Parietal lobe (tissue), 2 donors: ENCODE results near the genes SUGP1, ZNF506 and ZNF682.

GRCh38 chr19:19051582-19052323 lies 12.0 kb upstream of the SLC25A42 start:
- RAMPAGE, long total RNA = no peak

DNA sequence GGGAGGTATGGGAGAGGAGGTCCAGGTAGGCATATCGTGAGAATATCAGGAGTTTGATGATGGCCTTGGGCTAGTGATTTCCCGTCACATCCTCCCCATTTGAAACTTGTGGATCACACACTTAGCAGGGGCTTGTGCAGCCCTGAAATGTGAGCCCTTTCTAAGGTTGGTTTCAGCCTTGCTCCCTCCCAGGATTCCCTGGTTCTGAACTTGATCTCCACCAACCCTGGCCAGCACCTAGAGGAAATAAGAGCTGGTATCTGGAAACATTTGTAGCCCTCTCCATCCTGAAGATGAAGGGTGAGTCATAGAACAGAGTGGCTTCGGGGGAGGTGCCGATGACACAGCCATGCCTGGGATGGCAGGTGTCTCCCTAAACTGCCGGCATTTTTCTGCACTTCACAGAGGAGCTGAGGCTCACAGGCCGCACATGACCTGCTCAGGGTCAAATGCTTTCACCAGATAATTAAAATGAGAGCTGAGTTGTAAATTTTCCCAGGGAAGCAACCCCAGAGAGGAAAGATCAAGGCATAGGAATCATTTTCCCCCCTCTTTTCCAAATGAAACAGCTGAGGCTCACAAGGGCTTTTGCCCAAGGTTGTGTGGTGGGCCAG lies 1.4 kb upstream of the SLC25A42 start:
- RAMPAGE, long total RNA = no peak

DNA sequence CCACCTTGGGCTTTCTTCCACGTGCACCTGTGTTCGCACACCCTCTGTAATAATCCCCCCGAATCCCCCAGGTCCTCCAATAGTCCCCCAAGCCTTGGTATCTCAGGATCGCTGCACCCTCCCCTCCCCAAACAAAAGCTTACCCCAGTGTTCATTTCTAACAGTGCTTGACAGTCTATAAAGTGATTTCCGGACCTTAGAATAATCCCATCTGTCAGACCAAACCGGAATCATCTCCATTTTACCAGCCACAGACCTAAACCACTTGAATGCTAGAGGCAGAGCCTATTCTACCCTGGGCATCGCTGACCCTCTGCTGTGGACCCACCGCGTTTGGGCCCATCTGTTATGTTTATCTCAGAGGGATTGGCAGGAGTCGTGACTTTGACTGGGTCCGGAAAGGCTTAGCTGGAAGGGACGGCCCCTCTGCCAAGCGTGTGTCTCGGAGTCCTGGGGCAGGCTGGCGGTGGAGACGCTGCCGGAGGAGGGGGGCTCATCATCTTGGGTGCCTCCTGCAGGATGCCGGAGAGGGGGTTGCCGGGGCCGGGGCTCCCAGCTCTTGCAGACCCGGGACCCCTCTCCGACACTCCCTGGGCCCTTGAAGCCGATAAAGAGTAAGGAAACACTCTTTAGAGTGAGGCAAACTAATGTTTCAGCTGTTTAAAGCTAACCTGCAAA lies 1.1 kb downstream of the SLC25A42 start:
- RAMPAGE, long total RNA = no peak

DNA sequence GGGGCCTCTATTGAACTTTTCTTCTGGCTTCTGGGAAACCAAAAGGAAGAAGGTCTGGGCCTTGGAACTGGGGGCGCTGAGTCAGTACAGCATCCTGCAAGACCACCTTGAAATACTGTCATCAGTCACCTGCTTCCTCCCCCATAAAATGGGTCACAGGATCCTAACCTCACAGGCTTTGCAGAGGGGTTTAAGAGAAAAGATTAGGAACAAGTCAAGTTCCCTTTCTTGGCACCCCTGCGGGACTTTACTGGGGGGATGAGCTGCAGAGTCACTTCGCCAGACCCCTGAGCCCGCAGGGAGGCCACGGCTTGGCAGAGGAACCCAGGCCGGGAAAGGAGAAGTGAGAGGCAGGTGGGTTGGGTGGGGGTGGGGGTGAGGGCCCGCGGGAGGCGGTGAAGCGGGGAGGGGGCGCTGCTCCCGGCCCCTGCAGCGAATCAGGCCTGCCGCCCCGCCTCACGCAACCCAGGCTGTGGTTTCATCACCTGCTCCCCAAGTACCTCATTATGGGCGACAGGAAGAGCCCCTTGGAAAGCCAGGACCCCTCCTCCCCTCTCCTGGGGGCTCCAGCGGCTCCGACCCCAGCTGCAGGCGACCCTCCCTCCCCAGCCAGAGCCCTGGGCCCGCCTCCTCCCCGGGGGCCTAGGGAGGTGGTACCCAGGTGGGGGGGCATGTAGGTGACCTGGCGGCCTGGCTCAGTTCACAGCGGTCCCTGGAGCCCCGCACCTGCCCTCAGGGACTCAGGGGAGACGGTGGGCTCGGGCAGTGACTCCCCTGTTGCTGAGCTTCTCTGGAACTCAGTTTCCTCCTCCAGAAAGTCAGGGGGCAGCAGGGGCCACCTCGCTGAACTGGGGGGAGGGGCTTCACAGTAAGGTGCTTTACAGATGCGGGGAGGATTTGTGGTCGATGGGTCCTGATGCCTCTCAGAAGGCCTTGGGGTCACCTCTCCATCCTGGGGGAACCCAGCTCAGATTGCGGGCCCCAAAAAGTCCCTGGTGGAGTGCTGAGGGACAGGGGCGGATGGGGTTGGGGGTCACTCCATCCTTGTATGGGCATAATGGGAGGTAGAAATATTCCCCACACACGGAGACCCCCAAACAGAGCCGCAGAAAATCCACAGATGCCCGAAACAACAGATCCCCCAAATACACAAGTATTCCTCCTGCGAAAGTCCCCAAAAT lies 9.4 kb downstream of the MEF2B start:
- RAMPAGE, long total RNA = no peak

GRCh38 chr19:19193781-19194259 lies 1.8 kb downstream of the RFXANK start:
- RAMPAGE, long total RNA = no peak

GRCh38 chr19:19319818-19320286 lies 457 bp downstream of the SUGP1 start:
- RAMPAGE, long total RNA = no peak

DNA sequence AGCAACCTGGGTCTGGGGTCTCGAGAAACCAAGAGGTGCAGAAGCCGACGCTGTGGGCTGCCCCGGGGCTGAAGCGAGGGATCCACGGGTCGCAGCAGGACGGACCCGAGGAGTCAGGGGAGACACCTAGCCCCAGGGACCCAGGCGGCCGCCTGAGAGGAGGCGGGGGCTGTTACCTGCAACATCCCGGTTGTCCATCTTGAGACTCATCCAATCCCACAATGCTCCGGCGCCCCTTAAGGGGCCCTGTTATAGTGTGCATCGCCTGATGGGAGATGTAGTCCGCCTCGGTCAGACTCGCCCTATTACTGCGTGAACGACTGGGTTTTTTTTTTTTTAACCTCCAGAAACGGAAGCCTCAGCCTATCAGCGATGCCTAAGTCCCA lies at the start of gene SUGP1:
SUGP1 (minus strand) TSS at position 223 of the 386 bp plus-strand sequence.
- RAMPAGE, long total RNA = no peak

GRCh38 chr19:19460071-19460751 lies 54.7 kb downstream of the GATAD2A start:
- RAMPAGE, long total RNA = no peak

DNA sequence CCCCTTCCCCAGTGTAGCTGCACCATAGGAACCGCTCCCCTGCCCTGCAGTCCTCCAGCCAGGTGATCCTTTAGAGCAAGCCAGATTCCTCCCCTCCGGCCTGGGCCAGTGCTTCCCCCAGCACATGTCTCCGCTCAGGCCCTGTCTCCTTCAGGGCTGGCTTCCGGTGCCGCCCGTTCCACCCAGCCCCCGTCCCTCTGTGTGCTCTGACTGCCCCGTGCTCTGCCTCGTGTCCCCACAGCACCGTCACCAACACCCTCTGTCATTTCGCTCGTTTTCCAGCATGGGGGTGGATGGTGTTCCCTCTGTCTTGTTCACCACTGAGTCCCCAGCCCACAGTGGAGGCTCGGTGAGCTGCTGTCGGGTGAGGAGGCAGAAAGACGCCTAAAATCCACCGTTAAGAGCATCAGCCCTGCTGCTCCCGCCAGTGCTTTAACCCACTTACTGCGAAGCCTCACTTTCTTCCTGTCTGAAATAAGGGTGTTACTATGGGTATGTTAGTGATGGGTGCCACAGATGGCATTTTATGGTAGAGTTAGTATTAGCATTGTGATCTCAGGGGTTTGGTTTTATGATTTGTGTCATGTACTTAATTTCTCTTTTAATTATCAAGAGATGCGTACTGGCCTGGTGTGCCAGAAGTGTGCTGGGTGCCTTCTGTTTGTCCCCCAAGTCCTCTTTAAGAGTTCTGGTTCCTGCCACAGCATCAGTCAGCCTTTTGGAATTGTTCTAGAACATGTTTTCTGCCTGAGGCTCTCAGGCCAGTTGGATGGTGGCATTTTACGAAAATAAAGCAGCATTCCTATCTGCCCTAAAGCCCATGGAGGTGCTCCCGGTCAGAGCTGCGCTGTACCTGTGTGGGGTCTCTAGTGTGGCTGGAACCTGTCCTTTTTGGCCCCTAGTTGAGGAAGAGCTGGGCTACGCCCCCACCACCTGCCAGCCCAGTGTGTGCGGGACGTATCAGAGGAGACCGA lies 54.3 kb downstream of the TSSK6 start:
- RAMPAGE, long total RNA = no peak

GRCh38 chr19:19490203-19490871 lies 25.0 kb downstream of the TSSK6 start:
- RAMPAGE, long total RNA = no peak

- RAMPAGE, long total RNA = no peak
These were observed 23.2 kb downstream of the TSSK6 start for GRCh38 chr19:19492105-19492653.

DNA sequence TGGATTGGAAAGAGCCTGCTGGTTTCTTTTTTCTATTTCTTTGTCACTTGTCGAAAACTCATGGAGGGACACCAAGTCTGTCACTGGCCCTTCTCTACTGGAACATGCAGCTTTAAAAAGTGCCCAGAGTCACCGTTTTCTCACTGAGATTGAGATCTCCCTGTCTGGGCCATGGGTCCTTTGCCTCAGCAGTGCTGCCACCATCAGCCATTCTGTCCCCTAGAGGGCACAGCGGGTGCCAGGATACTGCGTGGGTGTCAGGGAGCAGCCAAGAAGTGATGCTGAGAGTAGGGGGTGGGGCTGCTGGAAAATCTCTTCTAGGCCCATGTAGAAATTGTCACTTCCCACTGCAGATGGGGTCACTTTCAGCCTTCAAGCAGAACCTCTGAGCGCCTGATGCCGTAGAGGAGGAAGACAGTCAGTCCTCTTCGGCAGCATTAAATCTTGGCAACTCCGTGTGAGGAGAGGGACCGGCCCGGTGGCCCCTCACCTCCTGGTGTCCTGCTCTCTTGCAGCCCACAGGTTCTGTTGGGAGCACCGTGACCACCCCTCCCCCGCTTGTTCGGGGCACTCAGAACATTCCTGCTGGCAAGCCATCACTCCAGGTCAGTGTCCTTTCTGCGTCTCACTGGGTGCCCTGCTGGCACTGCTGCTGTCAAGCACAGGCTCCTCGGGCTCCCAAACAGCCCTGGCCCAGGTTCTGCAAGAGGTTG lies 21.4 kb downstream of the TSSK6 start:
- RAMPAGE, long total RNA = no peak

DNA sequence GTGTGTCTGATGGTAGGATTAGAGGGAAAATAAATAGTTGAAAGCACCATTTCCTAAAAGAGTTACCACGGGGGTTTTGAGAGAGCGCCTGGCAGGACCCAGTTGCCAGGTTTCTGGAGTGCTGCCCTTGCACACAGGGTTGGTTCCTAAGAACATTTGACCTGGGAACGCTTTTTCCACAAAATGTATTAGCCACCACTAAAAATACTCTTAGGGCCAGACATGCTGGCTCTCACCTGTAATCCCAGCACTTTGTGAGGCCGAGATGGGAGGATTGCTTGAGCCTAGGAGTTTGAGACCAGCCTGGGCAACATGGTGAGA lies 11.7 kb downstream of the TSSK6 start:
- RAMPAGE, long total RNA = no peak

DNA sequence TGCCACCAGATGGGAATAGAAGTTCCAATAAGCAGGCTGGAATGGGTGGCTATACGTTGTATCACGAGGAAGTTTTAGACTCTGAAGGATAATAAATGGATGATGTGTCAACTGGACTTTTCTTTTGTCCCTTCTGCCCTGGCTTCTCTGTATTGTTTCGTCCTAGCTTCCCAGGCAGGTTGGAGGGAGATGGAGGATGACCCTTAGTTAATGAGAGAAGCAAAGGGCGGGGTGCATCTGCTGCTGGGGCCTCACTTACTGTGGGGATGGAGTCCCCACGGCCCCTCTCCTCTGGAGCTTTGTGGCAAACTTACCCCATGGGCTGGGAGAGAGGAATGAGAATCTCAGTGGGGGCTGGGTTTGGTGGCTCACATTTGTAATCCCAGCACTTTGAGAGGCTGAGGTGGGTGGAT lies 6.5 kb downstream of the TSSK6 start:
- RAMPAGE, long total RNA = no peak

GRCh38 chr19:19710594-19710911 lies 22.4 kb downstream of the ZNF14 start:
- RAMPAGE, long total RNA = no peak

GRCh38 chr19:19784675-19785357 lies 36.7 kb downstream of the ZNF506 start:
- RAMPAGE, long total RNA = no peak

DNA sequence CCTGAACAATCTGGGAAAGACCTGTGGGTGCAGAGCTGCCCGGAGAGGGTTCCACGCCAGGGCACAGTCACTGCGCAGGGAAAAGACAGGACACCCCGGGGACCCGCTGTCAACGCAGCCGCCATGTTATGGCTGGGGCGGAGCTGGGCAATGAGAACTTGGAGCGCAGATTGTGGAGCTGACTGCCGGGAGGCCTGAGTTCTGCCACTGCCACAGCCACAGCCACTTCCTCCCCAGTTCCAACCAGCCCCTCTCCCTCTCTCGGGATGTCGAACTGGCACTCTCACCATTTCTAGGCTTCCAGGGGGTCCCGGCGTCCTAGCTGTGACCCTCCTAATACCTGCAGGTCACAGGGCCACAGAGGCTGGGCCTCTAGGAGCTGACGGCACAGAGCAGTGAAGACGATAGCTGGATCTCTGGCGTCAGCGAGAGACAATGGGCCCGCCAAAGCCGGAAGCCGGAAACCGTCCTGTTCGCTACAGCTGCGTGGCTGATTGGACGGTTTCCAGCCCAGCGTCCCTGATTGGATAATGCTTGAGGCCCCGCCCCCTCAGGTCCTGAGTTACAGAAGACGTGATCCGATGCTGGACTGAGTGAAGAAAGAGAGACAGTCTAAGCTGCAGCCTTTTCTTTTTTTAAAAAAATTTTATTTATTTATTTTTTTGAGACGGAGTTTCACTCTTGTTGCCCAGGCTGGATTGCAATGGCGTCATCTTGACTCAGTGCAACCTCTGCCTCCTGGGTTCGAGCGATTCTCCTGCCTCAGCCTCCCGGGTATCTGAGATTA lies at the start of gene ZNF506:
ZNF506 (minus strand) TSS at position 437 of the 787 bp plus-strand sequence.
- RAMPAGE, long total RNA = no peak

DNA sequence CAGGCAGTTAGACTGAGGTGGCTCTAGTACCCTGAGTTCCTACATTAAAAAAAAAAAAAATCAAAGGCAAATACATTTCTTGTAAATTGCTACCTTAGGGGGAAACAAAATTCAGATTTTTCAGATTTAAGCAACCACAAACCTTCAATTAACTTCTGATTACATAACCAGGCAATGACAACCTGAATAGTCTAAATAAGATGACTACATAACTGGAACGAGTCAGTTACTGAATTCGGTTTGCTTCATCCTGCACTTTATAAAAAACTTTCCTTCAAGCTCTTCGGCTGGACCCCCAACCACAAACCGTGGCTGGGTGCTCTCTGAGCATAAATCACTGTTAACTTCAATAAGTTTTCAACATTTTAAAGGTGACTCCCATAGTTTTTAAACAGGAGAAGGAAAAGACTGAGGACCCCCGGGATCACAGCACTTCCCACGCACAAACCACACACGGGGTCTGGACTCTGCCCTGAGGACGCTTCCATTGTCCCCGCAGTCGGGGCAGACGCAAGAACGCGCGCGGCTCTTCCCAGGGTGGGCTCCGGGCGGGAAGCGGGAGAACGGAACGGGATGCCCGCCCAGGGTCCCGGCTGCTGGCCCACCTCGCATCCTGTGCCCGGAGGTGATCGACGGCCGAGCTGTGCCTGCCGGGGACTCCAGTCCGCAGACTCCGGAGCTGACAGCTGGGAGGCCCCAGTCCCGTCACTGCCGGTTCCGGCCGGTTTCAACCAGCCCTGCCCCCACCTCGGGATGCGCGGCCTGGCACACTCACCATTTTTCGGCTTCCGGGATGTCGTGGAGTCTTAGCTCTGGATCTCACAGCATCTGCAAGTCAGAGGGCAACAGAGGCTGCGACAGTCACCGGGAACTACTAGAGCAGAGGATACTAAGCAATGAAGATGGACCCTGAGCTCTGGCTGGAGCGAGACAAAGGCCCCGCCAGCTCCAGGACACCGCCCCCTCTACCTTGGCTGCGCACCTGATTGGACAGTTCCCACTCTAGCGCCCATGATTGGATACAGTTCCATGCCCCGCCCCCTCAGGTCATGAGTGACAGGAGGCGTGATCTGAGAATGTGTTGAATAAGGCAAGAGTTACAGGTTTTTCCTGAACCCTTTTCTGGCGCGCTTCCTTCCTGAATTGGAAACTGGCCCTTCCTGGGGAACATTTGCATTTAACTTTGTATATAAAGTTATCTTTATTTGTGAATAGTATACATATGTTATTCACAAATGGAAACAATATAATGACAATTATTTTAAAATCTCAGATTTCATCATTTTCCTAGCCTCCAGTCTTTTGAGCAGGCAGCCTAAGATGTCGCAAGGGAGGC lies at the start of gene ZNF682:
ZNF682 (minus strand) TSS at position 938 of the 1,336 bp plus-strand sequence.
- RAMPAGE, long total RNA = no peak

DNA sequence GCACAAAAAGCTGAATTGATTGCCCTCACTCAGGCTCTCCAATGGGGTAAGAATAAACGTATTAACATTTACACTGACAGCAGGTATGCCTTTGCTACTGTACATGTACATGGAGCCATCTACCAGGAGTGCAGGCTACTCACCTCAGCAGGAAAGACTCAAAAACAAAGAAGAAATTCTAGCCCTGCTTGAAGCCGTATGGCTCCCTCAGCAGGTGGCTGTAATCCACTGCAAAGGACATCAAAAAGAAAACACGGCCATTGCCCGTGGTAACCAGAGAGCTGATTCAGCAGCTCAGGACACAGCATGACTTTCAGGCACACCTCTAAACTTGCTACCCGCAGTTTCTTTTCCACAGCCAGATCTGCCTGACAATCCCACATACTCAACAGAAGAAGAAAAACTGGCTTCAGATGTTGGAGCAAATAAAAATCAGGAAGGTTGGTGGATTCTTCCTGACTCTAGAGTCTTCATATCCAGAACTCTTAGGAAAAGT lies 197.6 kb downstream of the ZNF737 start:
- RAMPAGE, long total RNA = no peak

GRCh38 chr19:20769495-20769982 lies 6.6 kb upstream of the ZNF66 start:
- RAMPAGE, long total RNA = no peak